LUHMES (cell line): Measurements from ENCODE around the genes RPEL1 and PCGF6.

DNA sequence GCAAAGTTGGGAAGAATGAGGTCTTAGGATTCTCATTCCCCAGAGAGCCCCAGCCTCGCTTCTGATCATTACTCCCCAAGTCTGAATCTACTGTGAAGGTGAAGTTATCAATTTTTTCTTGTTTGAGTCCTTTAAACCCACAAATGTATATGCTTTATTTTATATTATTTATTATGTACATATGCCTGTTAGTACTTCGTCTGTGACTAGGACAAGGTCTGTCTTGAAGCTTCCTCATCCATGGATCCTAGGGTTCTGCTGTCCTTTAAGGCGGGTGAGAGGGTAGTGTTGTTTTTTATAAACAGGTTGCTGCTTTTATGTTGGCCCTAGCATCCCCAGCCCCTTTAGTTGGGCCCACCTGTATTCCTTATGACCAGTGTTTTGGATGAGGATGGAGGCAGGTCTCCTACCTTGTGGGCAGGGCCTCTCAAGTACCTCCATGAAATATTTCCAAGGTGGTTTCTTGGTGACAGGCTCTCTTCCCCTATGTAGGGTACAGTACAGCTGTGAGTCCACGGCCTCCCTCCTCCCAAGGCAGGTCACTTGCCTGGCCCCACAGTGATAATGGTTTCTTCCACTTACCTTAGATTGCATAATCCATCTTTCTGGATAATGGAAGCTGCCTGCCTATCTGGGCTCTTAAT, 110.6 kb downstream of the NT5C2 start:
- PRO-cap, result no peak

GRCh38 chr10:103130645-103131061, 62.4 kb downstream of the NT5C2 start:
- PRO-cap, result no peak

- PRO-cap, result no peak
Measured at GRCh38 chr10:103245630-103246088, at the start of gene RPEL1. Gene RPEL1 (plus strand): TSS chr10:103245887.

GRCh38 chr10:103350334-103351484, at the start of gene PCGF6:
Gene PCGF6 (minus strand): TSS chr10:103351140.
- PRO-cap, result bidirectional peak, plus-strand start at chr10:103350619, minus-strand start at chr10:103350505; bidirectional peak, plus-strand start at chr10:103351218, minus-strand start at chr10:103351077

DNA sequence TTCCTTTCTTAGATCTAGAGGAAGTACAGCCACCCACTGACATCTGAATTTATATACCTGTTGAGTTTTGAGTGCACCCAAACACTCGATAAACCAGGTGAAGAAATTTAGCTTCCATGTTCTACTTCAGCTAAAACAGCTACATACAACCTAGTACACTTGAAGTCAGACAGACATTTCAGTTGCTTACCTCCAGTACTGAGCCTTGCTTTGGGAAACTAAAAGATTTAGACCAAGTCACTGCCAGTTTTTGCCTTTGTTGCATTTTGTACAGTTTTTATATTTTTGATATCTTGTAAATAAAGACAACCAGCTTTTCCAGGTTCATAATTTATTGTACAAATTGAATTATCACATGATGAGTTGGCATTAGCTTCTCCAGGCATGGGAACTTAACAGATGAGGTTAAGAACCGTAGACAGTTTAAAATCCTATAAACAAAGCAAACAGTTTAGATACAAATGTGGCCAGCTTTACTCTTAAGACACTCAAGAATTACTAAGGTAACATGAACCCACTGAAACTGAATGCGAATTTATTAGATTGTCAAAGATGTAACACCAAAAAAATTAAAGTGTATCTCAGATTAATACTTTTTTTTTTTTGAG, 7.4 kb downstream of the ATP5MK start:
- PRO-cap, result no peak

DNA sequence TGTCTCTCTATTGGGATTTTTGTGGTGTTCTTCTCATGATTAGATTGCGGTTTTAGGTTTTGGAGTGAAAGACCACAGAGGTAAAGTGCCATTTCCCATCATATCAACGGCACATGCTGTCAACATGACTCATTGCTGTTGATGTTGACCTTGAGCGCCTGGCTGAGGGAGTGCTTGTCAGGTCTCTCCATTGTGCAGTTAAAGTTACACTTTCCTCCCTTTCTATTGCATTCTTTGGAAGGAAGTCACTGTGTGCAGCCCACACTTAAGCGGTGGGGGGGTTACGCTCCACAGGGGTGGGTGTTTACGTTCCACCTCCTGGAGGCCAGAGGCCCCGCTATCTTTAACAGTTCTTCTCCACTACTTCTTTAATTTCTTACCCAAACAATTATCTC, 10.9 kb downstream of the NEURL1 start:
- PRO-cap, result no peak

GRCh38 chr10:103557347-103557600, 63.8 kb downstream of the NEURL1 start:
- PRO-cap, result no peak

GRCh38 chr10:103745183-103745641, 110.2 kb downstream of the SH3PXD2A start:
- PRO-cap, result no peak

- PRO-cap, result no peak
Measured at GRCh38 chr10:103746372-103747650, 108.6 kb downstream of the SH3PXD2A start.

GRCh38 chr10:103834885-103835549, 20.4 kb downstream of the SH3PXD2A start:
- PRO-cap, result no peak

DNA sequence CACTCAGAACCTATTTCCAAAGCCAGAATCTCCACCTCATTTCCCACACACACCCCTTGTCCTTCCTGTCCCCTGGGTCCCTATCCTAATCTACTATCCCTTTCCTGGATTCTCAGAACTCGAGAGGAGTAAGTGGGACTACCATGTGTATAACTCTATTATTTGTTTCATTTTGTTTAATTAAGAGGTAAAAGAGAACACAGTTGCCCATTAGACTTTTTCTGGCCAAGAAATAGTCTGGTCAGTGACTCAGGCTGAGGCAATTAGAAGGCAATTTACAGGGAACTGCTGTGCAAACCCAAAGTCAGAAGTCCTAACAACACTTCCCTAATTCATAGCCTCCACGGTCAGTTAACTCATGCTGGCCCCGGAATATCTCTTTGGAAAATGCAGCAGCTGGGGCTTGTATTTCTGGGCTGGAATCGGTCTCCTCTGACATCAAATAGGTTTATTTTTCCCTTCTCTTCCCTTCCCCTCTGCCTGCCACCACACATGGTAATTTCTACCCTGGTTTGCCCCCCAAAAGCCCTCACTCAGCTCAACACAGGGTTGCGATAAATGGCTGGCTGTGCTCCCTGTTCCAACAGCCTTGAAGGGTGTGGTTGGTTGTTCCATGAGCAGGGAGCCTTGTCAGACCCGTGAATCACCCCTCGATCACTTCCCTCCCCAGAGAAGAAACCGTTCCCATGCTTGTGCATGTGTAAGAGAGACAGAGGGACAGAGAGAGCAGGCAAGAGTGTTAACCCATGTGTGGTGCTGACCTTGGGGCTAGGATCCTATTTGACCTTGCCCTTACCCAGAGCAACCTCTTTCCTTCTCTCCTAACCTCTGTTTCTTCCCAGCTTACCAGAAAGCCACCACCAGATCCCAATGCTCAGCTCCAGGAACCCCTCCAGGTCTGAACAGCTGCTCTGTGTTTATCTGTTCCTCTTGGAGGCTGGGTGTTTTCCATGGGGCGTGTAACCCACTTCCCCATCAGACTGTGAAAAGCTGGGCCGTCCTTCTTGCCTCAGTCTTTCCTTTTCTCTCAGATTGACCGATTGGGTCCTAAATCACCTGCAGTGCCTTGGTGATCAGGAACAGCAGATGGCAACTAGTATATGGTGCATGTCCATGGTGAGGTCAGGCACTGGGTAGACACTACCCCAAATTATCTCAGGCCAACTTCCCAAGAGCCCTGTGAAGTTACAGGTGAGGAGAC, 5.2 kb downstream of the SH3PXD2A start:
- PRO-cap, result no peak

DNA sequence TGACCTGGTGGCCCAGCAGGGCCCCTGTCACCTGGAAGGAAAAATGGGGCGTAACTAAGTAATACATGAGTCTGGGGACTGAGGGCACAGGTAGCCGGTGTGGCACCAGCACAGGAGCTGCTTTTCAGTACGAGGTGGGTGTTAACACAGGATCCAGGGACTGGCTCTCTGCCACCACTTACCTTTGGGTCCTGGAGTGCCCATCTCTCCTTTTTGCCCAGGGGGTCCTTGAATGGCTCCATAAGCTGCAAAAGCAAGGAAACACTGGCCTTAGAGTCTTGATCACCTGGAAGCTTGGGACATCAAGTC, 53.0 kb downstream of the COL17A1 start:
- PRO-cap, result no peak

GRCh38 chr10:104067269-104067938, 18.3 kb downstream of the COL17A1 start:
- PRO-cap, result no peak

DNA sequence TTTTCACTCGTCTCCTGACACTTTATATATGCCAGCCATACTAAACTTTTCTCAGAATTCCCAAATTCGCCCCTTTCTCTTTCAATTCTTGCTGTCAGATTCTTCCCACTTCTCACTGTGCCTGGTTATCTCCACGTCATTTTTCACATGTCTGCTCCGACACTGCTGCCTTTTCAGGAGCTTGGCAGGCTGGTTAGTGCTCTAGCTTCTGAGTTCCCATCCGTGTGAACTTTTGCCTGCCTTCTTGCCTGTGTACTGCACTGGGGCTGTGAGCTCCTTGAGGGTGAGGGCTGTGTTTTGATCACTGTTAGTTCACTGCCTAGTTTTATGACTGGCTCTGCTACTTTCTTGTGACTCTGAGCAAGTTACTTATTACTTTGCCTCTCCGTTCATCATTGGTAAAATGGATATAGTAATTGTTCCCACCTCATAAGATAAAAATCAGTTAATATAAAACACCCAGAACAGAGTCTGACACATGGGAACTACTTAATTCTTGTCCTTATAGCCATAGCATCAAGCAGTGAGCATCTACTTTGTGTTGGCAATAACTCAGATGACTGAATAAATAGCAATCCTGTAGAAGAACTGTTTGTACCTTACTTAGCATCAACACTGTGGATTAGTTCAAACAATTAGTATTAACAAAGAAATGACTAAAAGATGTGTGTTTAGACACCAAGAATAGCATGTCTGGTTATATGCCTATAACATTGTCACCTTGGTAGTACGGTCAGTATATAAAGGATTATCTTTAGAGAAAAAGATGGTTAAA, 5.5 kb downstream of the GSTO1 start:
- PRO-cap, result no peak

GRCh38 chr10:104315243-104316629, 22.5 kb downstream of the ITPRIP start:
- PRO-cap, result no peak

GRCh38 chr10:104331132-104332292, 6.8 kb downstream of the ITPRIP start:
- PRO-cap, result no peak

DNA sequence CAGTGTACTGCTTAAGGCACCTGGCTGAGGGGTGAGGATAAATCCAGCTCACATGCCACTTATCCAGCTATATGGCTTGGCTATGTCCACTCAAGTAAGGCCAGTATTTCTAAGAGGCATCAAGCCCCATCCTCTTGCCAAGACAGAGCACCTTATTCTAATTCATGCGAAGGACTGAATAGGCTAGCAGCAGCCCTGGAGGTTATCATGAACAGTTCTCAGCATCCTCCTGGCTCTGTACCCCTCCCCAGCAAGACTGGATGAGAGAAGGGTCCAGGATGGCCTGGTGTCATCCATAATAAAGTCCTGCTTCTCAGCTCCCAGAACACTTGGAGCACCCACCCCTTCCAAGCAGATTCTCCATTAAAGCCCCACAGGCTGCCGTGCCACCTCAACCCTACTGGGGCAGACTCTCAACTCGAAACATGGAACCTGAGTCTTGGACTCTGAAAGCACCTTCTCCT, 2.2 kb downstream of the ITPRIP start:
- PRO-cap, result no peak

- PRO-cap, result no peak
Measured at GRCh38 chr10:105644290-105644670, 1003.2 kb downstream of the SORCS3 start.

- PRO-cap, result no peak
Measured at GRCh38 chr10:106648587-106649122, 515.9 kb downstream of the SORCS1 start.

GRCh38 chr10:106973464-106973805, 191.1 kb downstream of the SORCS1 start:
- PRO-cap, result no peak